ENCODE measurements around a stretch of chr15.

- PRO-cap: no peak
- RAMPAGE, long total RNA, 4 experiments: no peak in any of the 4 experiments
Observed at GRCh38 chr15:34525175-34525892, 58.1 kb downstream of the GOLGA8B start.

DNA sequence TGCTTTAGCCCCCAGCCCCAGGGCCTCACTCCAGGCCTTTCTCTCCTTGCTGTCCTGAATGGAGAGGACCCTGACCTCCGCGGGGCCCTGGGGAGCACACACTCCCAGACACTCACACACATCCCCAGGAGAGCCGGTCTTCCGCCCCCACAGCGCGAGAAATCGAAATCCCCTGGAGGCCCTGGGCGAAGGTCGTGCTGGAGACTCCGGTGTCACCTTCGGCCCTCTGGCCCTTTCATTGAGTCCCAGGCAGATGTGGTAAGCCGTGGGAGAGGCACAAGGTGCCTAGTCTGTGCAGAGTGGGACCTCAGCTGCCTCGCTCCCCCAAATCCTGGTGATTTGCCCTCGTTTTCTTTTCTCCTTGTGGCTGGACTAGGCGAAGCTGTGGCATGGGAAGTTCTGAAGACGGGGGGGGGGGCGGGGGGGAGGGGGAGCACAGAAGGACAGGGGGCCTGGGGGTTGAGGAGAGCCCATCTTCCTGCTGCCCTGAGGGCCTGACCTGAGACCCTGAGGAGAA lies 949 bp upstream of the GOLGA8B start:
- PRO-cap: no peak
- RAMPAGE, long total RNA, 4 experiments: no peak in any of the 4 experiments

DNA sequence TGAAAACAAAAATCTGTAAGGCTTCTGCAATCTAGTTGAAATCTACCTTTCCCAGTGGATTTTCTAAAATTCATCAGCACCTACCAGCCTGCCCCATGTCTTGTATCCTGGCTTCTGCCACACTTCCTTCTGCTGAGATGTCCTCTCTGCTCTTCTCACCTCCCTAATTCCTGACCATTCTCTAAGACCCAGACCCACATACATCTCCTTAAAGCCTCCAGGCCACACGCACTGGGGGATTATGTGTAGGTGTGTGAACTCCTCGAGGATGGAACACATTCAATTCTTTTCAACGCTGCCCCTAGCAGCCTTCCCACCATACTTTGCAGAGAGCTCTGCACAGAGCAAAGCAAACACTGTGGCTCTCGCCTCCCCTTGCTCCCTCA lies 6.2 kb downstream of the ACTC1 start:
- PRO-cap: no peak
- RAMPAGE, long total RNA, 4 experiments: no peak in any of the 4 experiments

DNA sequence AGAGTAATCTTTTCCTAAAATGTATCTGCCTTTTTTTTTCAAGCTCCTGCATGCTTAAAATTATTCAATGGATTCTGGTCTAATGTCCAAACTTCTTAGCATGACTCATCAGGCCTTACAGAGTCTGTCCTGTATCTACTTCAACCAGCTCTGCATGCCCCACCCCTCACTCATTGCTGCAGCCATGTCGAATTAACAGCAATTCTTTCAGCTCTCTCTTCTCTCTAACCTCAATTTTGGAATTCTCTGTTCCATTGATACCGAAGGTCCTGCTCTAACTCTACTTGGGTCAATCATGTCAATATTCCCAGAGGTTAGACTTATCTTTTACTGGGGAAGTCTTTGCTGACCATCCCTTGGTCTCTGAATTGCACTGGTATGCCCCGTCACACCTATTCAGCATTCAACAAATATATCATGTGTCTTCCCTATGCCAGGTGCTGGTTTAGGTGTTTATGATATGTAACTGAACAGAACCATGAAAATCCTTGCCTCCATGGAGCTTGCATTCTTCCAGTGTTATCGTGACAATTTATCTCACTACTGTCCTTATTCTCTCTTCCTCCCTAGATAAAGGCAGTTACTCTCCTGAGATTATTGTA lies 88.5 kb upstream of the NANOGP8 start:
- PRO-cap: no peak
- RAMPAGE, long total RNA, 4 experiments: no peak in any of the 4 experiments

GRCh38 chr15:35307182-35307726 lies 222.2 kb upstream of the NANOGP8 start:
- PRO-cap: no peak
- RAMPAGE, long total RNA, 4 experiments: no peak in any of the 4 experiments

DNA sequence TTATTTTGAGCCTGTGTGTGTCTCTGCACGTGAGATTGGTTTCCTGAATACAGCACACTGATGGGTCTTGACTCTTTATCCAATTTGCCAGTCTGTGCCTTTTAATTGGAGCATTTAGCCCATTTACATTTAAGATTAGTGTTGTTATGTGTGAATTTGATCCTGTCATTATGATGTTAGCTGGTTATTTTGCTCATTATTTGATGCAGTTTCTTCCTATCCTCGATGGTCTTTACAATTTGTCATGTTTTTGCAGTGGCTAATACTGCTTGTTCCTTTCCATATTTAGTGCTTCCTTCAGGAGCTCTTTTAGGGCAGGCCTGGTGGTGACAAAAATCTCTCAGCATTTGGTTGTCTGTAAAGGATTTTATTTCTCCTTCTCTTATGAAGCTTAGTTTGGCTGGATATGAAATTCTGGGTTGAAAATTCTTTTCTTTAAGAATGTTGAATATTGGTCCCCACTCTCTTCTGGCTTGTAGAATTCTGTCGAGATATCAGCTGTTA lies 156.2 kb downstream of the DPH6 start:
- PRO-cap: no peak
- RAMPAGE, long total RNA, 4 experiments: start-site peak on the minus strand in 1 of 4 experiments, centred at position 434 of the sequence, 5 reads per replicate

DNA sequence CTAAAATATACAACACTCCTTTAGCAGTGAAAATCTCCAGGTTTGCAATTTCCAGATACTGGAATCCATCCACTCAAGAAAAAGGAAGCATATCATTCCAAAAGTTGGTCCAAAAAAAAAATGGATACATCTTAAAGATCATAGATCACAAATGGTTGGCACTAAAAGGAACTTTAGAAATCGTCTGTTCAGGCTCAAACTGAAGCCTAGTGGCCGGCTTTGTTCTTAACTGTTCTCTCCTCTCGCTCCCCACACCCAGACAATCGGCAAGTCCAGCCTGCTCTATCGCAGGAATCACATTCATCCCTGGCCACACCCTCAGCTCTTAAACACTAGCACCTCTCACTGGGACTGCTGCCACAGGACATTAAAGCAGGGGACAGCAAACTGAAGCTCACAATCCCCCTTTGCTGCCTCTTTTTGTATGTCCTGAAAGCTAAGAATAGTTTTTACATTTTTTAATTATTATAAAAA lies 130.2 kb upstream of the CDIN1 start:
- PRO-cap: no peak
- RAMPAGE, long total RNA, 4 experiments: no peak in any of the 4 experiments

DNA sequence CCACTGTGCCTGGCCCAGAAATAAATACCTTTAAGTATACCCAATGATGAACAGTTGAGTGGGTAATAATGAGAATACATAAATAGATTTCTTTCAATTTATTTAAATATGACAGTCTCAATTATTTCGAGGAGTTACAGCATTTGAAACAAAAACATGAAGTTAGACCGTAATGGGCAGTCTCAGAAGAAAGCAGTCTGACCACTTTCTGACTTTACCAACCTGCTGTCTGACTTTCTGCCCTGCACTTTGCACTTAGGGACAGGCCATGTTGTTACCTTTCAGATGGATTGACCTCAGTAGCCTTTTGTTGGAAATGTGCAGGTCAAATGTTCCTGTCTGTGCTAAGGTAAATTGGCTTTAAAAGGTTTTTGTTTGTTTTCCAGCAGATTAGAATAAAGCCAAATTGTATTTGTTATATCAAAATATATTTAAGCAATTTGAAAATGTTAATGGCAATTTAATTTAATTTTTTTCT lies 67.9 kb downstream of the CDIN1 start:
- PRO-cap: no peak
- RAMPAGE, long total RNA, 4 experiments: no peak in any of the 4 experiments

DNA sequence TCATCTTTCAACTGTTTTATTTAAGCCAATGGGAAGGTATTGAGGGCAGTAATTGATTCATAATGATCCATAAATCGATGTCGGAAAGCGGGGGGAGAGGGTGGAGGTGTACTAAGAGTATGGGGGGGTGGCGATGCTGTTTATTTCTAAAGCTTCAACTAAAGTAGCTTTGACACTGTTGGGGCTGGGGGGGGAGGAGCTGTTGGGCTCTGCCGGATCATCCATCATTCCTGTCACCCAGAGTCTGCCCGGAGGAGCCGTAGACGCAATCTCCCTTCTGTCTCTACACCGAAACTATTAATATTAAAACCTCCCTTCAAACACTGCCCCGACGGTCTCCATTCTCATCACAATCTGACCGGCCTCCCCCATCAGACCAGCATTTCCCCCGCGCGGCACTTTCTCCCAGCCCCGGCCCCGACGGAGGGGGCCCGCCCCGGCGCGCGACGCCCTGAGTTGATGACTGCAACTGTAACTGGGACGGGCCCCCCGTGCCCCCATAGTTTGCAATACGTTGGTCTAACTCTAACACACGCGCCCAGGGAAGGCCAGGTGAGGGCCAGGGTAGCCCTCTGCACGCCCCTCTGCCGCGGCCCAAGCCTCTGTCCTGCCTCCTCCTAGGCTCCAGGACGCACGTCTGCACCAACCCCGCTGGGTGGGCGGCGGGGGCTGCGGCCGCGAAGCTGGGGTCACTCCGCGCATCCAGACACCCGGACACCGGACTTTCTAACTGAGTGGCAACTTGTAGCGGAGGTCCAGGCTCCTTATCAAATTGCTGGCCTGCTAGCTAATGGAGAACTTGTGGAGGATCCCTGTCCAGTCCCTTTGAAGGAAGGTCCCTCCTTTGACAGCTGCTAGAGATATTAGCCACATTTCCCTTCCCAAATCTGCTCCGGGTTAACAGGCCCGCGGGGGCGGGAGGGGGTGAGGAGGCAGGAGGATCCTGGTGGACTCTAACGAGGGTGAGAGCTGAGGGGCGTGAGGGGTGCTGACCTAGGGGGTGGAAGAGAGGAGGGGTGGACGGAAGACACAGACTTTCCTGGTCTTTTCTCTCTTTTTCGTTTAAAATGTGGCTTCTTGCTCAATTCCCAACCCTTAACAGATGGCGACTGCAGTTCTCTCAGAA lies 212.0 kb downstream of the MEIS2 start:
- PRO-cap: no peak
- RAMPAGE, long total RNA, 4 experiments: no peak in any of the 4 experiments

DNA sequence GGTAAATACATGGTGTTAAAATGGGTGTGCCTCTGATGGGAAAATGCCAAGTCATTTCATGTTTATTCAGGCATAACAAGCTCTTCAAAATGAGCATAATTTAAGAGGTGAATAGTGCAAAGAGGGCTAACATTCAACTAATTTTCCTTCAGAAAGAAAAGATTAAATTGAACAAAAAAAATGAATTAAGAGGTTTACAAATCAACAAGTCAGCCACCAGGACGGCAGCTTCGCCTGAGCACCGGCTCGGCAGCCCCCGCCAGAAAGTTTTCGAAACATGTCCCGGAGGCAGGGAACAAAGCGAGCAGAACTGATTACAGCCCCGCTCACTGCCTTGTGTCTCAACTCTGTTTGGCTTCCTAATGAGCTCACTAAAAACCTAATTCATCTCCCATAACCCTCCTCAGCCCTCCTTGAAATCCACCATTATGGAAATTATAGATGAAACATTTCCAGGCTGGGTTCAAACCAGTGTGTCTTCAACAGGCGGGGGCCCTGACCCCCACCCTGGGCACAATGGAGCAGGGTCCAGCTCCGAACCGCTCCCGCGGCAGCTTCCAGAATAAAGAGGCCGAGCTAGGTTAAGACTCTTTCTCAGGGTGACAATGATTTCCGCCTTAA lies 43.9 kb downstream of the MEIS2 start:
- PRO-cap: no peak
- RAMPAGE, long total RNA, 4 experiments: no peak in any of the 4 experiments

GRCh38 chr15:37094001-37095094 lies 6.0 kb downstream of the MEIS2 start:
- PRO-cap: no peak
- RAMPAGE, long total RNA, 4 experiments: no peak in any of the 4 experiments

DNA sequence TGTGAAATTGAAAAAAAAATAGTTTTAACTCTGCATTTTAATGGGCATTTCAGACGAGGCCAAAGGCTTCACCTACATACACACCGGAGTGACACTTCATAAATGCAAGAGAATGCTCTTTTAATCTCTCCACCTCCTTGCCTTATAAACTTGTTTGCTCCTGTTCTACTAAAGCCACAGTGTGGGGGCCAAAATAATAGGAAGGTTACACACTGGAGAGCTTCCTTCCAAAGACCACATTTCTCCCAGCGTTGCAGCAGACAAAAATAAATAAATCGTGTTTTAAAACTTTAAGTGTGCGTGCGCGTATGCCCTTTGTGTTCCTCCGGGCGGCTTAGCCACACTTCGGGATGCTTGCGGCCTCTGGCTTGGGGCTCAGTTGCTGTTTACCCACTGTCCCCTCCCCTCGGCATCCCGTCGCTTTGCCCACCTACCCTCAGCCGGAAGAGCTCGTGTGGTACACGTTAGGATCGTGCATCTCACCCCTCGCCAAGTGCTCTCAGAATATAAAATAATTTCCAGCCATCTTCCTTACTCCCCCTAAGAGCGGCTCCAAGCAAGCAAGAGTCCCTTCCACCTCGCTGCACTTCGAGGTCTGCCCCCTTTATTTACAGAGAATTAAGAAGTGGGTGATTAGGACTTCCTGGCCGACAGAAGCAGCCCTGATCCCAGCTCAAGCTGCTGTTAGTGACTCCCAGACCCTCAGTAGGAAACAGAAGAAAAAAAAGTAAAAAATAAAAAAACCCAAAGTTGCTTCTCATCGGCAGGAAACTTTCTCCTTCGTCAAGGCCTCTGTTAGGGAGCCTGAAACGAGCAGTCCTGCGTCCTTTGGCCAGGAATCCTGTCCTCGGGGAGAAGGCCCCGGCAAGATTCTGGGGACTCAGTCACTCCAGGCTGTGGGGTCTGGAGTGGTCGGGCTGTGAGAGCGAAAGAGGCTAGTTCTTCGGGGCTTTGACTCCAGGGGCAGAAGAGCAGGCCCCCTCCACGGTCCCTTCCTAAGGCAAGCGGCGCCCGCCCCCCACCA lies 3.2 kb downstream of the MEIS2 start:
- PRO-cap: no peak
- RAMPAGE, long total RNA, 4 experiments: no peak in any of the 4 experiments

- PRO-cap: bidirectional peak, plus-strand start at chr15:37101851, minus-strand start at chr15:37101739
- RAMPAGE, long total RNA, 4 experiments: start-site peak on the plus strand in 1 of 4 experiments, at chr15:37101801-37101853 at its widest, 5 reads per replicate
Observed at GRCh38 chr15:37101624-37102789, 1.7 kb upstream of the MEIS2 start.

GRCh38 chr15:37877728-37877983 lies 56.8 kb upstream of the TMCO5A start:
- PRO-cap: no peak
- RAMPAGE, long total RNA, 4 experiments: no peak in any of the 4 experiments

- PRO-cap: unidirectional peak, minus-strand start at chr15:38069617
- RAMPAGE, long total RNA, 4 experiments: no peak in any of the 4 experiments
Observed at GRCh38 chr15:38069491-38069894, 135.1 kb downstream of the TMCO5A start.

DNA sequence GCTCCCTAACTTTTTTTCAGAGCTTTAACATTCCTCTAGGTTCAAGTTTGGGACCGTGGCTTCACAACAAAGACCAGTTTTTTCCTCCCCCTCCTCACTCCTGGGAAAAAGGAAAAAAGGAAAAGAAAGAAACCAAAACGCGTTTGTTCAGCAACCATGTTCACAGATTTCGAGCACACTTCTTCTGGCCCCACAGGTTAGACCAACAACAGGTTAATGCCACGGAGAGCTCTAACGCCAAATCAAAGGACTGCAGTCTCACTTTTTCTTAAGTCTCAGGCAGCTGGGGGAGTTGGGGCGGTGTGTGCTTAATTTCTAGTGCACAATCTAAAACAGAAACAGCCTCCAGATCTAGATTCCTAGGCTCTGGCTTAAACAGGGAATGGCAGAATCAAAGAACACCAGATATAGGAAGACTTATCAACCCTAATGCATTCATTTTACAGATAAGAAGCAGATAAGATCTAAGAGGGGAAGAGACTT lies 139.1 kb downstream of the TMCO5A start:
- PRO-cap: no peak
- RAMPAGE, long total RNA, 4 experiments: no peak in any of the 4 experiments

GRCh38 chr15:38261968-38262667 lies 9.5 kb downstream of the SPRED1 start:
- PRO-cap: no peak
- RAMPAGE, long total RNA, 4 experiments: start-site peak on the plus strand in 1 of 4 experiments, at chr15:38262227-38262564 at its widest, 33 reads per replicate

- PRO-cap: no peak
- RAMPAGE, long total RNA, 4 experiments: no peak in any of the 4 experiments
Observed at GRCh38 chr15:38264173-38264980, 11.7 kb downstream of the SPRED1 start.

GRCh38 chr15:38610673-38611627 lies 46.3 kb upstream of the RASGRP1 start:
- PRO-cap: no peak
- RAMPAGE, long total RNA, 4 experiments: no peak in any of the 4 experiments

- PRO-cap: bidirectional peak, plus-strand start at chr15:38673194, minus-strand start at chr15:38673096
- RAMPAGE, long total RNA, 4 experiments: no peak in any of the 4 experiments
Observed at GRCh38 chr15:38672891-38673724, 108.5 kb upstream of the RASGRP1 start.